Measurements from ENCODE around the gene FREY1.

DNA sequence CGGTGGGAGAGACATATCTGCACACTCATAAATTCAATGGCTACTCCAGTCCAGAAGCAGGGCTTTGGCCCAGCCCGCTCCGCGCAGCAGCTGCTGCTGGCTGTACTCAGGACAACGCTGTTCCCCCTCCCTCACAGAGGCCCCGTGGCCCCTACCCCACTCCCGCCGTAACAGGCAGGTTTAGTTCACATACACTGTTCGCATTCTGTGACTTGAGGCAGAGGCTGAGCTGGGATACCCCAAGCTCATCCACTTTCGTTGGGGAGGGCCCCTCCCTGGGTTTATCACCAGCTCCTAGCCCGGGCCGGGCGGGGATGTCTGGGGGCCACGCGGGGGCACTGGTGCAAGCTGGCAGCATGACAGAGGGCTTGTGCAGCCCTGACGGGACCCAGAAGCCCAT is 52.4 kb downstream of the SYT13 start:
- PRO-cap: no peak
- RAMPAGE, long total RNA, 4 experiments: no peak in any of the 4 experiments

- PRO-cap: no peak
- RAMPAGE, long total RNA, 4 experiments: no peak in any of the 4 experiments
These were observed 19.4 kb downstream of the SYT13 start for GRCh38 chr11:45266692-45267148.

DNA sequence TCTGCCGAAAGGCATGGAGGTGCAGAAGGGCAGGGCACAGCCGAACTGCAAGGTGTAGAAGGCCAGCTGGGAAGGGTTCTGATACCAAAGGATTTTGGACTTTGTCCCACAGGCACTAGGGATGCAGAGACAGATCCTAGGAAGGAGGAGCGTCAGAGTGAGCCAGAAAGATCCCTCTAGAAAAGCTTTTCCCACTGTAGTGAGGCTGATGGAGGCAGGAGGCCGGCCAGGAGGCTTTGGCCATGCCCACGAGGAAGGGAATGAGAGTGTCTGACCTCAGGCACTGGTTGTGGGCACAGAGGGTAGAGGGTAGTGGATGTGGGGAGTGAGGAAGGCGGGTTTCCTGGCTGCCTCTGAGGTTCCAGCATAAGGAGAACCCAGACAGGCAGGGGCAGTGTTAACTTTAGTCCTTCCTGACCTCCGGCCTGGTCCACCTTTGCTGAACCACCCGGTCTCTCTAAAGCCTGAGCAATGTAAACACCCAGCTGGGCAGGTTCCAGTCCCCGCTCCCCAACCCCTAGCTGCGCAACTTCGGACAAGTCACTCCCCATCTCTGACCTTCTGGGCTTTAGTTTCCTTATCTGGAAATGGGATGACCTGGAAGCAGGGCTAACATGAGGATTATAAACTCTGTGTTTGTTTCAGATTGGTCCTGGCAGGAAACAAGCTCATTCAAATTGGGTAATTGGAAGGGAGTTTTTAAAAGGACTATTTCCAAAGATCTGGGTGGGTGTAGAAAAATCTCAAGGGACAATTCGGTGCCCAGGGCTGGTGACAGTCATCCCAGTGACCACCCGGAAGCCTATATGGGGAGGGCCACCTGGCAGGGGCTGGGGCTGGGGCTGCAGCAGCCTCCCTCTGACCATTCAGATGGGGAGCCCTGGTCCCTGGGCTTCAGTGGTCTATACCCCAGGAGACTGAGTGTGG is 108.1 kb upstream of the SYT13 start:
- PRO-cap: no peak
- RAMPAGE, long total RNA, 4 experiments: no peak in any of the 4 experiments

DNA sequence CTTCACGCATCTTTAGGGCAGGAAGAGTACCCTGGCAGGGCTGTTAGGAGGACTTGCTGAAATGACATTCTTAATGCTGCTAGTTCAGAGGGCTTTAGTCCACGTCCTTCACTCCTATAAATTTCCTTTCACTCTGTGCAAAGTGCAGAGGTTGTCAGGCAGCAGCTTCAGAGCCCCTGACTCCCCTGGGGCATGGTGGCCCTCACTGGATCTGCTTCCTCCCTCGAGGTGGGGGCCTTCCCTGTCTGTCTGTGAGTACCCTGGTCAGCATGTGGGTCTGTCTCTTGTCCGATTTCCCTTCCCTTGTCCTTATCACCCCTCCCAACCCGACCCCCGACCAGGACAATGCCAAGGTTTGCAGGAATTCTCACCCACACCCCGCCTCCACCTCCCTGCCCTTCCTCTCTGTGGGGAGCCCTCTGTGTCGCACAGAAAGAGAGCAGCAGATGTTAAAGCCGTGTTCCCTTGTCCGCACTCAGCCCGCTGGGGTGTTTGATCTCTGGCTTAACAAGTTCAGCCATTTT is 124.5 kb upstream of the SYT13 start:
- PRO-cap: no peak
- RAMPAGE, long total RNA, 4 experiments: no peak in any of the 4 experiments

DNA sequence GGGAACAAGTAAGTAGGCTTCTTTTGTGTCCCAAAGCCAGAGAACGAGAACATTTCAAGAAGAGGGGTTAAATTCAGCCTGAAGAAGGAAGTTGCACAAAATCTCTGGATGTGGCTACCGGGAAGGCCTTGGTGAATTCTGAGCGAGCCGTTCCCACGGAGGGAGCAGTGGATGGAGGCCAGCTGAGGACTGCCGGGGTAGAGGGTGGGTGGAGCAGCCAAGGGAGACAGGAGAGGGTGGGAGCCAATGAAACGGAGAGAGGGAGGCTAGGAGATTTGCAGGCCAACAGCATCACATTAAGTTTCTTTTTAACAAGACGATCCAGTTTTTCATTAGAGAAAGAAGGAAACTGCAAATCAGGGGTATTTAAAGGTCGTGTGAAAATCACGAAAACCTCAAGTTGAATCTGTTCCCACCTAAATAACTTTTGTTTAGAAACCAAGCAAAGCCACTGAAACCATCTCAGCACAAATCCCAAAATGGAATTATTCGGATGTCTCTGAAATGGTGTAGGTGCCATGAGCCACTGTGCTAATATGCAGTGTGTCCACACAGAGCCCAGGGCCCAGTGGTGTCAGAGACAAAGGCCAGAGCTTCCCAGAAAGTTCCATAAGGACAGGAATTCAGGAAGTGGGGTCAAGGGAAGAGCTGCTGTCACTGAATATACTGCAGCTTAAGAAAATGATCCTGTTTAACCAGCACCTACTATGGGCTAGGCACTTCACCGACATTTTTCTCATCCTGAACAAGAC is 59.7 kb upstream of the SLC35C1 start:
- PRO-cap: no peak
- RAMPAGE, long total RNA, 4 experiments: no peak in any of the 4 experiments

DNA sequence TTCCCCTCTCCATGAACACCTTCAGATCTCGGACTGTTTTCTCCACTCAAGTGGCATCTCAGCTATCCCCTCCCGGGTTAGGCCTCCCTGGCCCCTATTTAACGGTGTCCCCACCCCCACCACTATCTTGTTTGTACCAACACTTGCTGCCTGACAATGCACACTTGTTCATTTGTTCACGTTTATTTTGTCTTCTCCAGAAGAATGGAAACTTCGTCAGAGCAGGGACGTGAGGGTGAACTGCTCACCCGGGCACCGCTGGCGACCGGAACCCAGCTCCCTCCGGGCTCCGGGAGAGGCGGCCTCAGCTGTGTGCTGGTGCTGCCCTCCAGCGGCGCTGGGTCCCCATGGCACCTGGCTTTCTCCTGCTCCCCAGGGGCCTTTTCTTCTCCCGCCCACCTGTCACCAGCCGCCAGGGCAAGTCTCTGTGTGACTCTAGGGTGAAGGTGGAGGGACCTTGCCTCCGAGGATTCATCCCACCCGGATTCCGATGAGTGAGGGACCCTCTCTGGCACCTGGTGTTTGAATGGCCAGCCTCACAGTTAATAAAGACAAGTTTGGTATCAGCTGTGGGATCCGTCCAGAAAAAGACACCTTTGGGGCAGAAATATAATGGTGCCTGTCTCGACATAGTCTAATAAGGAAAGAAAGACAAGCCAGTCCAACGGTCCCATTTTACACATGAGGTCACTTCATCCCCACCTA is 33.0 kb upstream of the SLC35C1 start:
- PRO-cap: unidirectional peak, minus-strand start at position 272 of the sequence
- RAMPAGE, long total RNA, 4 experiments: no peak in any of the 4 experiments

GRCh38 chr11:45812206-45813155 is 7.5 kb downstream of the SLC35C1 start:
- PRO-cap: no peak
- RAMPAGE, long total RNA, 4 experiments: no peak in any of the 4 experiments

DNA sequence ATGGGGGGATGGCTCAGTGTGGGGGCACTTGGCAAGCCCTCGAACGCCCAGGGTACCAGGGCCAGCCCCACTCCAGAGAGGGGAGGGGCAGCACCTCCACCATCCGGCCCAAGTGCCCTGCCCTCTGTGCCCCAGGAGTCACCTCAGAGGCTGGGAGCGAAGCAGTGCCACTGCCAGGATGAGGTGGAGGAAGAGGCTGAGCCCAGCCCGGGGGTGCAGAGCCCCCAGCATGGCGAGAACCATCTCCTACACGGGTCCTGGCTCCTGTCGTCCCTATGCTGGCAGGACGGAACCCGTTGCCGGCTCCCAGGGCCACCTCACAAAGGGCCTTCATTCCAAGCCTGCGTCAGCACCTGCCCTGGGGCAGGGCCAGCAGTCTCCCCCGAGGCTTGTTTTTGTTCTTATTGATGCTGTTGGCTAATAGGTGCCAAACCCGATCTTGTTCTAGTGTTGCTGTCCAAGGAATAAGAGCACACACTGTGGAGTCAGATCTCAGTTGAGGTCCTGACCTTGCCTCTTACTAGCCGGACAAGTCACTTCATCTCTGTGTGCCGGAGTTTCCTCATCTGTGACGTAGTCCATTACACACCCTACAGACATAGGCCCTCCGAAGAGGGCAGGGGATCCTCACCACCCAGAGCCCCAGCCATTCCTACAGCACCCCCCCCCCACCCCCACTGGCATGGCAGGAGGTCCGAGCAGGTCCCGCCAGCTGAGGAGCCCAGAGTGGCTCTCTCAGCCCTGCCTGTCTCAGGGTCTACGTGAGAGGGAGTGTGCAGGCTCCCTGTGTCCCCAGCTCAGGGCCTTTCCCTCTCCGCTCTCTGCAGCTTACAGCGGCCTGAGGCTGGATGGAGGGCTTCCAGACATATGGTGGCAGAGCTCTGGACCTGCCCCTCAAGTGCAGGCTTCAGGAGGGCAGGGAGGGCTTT is at the start of gene FREY1:
Gene FREY1 (minus strand): TSS at position 269 of the 929 bp plus-strand sequence.
- PRO-cap: no peak
- RAMPAGE, long total RNA, 4 experiments: no peak in any of the 4 experiments

DNA sequence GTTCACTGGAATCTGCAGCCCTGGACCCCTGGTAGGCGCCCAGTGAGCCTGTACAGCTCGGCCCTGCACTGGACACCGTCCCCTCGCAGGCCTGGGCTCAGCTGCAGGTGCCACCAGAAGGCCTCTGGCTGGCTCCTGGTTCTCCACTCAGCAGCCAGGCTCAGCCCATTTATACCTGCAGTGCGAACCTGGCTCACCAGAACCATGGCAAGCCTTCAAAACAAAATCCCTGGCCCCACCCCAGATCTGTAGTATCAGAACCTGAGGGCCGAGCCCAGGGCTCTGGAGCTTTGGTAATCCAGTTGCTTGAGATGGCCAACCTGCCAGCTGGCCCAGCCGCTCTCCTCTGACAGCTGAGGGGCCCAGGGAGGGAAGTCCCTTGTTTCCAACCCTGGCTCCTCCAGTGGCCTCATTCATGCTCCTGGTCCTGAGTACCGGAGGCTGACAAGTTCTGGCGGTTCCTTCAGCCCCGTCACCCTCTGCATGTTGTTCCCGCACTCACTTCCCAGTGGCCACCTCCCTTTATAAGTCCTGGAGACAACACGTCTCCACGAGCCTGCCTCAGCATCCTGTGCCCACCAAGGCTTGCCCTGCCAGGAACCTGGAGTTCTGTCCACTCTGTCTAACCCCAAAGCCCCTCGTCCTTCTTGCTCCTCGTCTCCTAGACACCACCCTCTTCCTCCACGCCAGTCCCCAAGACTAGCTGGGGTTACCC is 1.0 kb upstream of the FREY1 start:
- PRO-cap: no peak
- RAMPAGE, long total RNA, 4 experiments: no peak in any of the 4 experiments

- PRO-cap: unidirectional peak, plus-strand start at chr11:45930500
- RAMPAGE, long total RNA, 4 experiments: no peak in any of the 4 experiments
These were observed 7.7 kb downstream of the LARGE2 start for GRCh38 chr11:45929746-45931002.

GRCh38 chr11:46011900-46012598 is 89.6 kb downstream of the LARGE2 start:
- PRO-cap: no peak
- RAMPAGE, long total RNA, 4 experiments: start-site peak on the minus strand in 1 of 4 experiments, at chr11:46012413-46012651 at its widest, 9 reads per replicate

DNA sequence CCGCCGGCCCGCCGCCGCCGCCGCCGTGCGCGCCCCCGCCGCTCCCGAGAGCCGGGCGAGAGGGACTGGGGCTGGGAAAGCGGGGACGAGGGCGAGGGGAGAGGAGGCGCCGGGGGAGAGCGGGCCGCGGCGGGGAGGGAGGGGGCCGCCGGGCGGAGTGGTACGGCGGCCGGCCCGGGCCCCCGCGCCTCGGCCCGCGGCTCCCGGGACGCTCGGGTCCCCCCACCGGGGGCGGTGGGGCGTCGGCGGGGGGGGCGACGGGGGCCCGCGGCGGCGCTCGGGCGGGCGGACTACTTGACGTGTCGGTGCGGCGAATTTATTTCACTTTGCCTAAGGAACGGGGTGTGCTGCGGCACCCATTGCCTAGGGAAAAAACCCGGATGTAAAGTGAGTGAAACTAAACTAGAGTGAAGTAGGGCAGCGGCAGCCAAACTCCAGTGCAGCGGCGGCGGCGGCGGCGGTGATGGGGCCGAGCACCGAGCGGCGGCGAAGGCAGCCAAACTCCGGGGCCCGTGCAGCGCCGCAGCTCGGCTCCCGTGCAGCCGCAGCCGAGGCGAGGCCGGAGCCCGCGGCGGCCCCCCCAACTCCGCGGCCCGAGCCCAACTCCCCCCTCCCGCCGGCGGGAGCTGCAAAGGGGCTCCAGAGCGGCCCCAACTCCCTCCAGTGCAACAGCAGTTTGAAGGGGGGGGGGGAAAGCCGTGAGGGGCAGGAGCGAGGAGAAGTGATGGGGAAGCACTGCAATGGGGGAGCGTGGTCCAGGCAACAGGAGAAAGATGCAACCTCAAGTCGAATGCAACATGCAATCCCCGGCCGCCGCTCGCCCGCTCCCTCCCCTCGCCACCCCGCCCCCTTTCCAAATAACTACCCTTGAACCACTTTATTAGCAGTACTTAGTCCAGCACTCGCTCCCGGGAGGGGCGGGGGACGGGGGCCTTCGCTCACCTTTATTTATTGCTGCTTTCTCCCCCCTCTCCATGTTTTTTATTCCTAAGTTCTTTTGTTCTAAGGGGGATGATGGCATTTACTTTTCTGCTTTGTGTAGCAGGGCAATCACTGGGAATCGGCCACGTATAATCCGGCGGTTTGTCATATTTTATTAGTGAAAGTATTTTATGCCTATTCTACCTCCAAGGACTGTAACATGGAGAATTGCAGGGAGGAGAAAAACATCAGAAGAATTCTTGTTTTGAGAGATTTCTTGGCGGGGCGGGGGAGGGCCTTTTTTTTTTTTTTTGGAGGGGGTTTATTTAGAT is 705 bp upstream of the PHF21A start:
- PRO-cap: bidirectional peak, plus-strand start at position 77 of the sequence, minus-strand start outside the sequence; bidirectional peak, plus-strand start at position 430 of the sequence, minus-strand start at position 292 of the sequence; bidirectional peak, plus-strand start at position 908 of the sequence, minus-strand start at position 775 of the sequence
- RAMPAGE, long total RNA, 4 experiments: no peak in any of the 4 experiments

- PRO-cap: no peak
- RAMPAGE, long total RNA, 4 experiments: no peak in any of the 4 experiments
These were observed 39.2 kb upstream of the CREB3L1 start for GRCh38 chr11:46238088-46238926.

DNA sequence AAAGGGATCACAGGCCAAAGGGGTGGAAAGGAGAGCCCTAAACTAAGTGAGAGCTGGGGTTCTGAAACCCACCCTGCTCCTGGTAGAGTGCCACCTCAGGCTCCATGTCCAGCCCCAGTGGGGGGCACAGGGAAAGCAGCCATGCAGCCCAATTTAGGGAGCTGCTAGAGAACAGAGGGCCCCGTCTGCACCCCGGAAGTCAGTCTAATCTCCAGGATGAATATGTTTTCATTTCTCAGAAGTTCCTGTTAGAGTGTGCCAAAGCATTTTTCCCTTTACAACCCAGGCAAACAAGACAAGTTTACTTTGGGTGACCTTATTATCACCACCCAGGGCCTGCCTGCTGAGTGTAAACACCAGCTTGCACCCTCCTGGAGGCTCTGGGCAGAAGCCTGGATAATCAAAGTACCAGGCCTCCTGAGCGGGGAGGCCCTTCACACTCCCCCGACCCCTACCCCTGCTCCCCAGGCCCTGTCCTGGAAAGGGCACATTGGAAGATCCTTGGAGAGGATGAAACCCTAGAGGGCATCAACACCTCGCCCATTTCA is 3.7 kb upstream of the CREB3L1 start:
- PRO-cap: no peak
- RAMPAGE, long total RNA, 4 experiments: no peak in any of the 4 experiments

DNA sequence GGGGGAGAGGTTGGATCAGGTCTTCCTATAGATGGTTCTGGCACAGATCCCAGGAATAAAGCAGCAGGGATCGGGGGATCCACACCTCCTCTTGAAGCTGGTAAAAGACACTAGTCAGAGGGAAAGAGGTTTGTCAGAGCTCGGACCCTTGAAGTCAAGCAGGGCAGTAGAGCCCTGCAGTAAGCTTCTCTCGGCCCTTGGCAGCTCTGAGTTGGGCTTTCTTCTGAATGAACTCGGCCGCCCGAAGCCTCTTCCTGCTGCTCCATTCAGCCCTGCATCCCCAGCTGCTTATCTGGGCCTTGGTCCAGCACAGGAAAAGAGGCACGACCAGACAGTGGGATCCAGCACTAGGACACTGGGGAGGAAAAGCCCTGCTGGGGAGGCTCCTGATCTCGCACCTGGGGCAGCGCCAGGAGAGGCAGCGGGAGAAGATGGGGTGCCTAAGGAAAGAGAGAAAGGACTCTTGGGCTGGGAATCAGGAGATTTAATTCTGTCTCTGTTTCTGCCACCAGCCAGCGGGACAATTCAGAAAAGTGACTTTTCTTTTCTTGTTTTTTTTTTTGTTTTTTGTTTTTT is 2.2 kb downstream of the CREB3L1 start:
- PRO-cap: no peak
- RAMPAGE, long total RNA, 4 experiments: no peak in any of the 4 experiments

DNA sequence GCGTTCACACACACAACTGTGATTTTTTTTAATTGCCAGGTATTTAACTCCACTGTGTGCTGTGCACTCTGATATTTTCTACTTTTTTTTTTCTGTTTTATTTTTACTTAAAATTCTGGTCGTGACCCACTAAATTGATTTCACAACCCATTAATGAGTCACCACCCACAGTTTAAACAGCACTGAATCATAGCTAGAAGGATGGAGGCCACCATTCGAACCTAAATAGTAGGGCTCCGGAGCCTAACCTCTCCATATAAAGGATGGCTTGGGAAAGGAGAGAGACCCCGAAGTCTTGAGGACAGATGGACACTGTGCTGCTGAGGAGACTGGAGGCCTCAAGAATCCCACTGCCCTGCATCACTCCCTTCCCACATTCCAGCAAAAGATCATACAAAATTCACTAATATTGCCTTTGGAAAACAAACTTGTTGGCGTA is 21.6 kb downstream of the CREB3L1 start:
- PRO-cap: no peak
- RAMPAGE, long total RNA, 4 experiments: no peak in any of the 4 experiments

DNA sequence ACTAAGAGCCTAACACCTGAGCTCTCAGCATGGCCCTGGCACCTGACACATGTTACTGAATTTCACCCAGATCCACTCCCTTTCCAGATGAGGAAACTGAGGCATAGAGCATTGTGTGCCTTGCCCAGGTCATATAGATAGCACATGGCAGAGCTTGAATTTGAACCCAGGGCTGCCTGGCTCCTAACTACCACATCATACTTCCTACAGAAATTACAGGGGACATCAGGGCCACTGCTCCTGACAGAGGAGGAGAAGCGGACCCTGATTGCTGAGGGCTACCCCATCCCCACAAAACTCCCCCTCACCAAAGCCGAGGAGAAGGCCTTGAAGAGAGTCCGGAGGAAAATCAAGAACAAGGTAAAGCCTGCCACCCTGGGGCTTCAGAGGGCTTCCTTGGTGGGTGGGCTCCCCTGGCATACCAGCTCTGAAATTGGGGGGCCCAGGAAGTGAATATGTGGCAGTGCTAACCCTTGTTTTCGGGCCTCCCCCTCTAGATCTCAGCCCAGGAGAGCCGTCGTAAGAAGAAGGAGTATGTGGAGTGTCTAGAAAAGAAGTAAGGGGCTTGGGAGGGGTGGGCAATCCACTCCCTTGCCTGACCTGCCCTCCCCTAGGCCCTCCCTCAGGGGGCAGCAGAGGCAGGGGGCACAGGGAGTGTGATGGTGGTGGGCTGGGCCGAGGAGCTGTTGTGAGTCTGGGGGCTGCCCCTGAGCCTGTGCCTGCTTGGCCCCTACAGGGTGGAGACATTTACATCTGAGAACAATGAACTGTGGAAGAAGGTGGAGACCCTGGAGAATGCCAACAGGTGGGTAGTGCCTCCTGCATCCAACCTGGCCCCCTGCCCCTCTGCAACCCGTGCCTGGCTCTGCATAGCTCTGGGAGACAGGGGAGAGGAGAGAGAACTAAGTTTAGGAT is 34.9 kb upstream of the DGKZ start:
- PRO-cap: no peak
- RAMPAGE, long total RNA, 4 experiments: no peak in any of the 4 experiments

- PRO-cap: unidirectional peak, minus-strand start at chr11:46352384
- RAMPAGE, long total RNA, 4 experiments: no peak in any of the 4 experiments
These were observed 4.8 kb downstream of the DGKZ start for GRCh38 chr11:46351599-46352854.

- PRO-cap: no peak
- RAMPAGE, long total RNA, 4 experiments: start-site peak on the minus strand in 1 of 4 experiments, at chr11:46580667-46580725 at its widest, 12 reads per replicate
These were observed 13.4 kb downstream of the AMBRA1 start for GRCh38 chr11:46580110-46581070.

GRCh38 chr11:46648998-46649811 is 31.9 kb downstream of the ATG13 start:
- PRO-cap: no peak
- RAMPAGE, long total RNA, 4 experiments: no peak in any of the 4 experiments

All from suprapubic skin (tissue), 4 donors.